Jejunum (tissue), 1 donor: ENCODE measurements around the gene CPT1A.

DNA sequence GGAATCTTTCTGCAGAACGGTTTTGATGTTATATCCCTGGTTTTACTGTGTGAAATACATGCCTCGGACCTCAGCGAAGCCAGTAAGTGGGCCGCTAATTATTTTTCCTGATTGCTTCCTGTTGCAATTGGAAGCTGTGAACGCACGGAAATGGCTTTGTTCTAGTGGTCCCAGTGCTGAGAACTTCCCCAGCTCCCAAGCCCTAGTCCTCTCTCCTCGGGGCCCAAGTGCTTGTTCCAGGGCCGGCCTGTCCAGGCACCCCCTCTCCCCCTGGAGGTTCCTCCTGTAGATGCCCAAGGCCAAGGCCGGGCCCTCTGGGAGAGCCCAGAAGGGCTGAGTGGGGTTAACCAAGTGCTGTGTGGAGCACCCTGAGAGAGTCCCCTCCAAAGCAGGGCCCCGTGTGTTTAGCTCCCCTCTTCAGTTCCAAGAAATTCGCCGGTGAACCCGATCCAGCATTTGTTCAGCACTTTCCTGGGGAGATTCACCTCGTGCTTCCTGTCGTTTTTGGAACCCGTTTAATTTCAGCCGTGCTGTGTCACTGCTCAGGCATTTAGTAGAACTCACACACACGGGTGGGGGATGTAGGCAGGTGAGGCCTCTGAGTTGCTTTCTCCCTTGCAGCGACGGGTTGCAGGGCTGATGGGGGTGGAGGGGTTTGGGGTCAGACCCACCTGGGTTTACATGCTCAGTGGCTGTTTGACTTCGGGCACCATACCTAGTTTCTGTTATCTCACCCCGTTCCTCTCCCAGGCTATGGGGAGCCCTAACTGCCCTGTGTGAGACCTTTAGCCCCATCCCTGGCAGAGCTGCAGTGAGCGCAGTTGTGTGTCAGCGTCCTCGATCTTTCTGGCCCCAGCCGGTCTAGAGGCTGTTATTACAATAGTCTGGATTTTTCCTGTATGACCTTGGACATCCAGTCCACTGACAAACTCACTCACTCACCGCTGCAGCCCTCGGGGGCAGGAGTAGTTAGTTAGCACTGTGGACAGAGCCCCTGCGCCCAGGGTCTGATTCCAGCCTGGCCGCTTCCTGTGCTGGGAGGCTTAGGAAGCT, 2.4 kb downstream of the LRP5 start:
- PRO-cap: bidirectional peak, plus-strand start at position 794 of the sequence, minus-strand start at position 848 of the sequence

GRCh38 chr11:68315503-68316012, 3.2 kb downstream of the LRP5 start:
- PRO-cap: no peak

DNA sequence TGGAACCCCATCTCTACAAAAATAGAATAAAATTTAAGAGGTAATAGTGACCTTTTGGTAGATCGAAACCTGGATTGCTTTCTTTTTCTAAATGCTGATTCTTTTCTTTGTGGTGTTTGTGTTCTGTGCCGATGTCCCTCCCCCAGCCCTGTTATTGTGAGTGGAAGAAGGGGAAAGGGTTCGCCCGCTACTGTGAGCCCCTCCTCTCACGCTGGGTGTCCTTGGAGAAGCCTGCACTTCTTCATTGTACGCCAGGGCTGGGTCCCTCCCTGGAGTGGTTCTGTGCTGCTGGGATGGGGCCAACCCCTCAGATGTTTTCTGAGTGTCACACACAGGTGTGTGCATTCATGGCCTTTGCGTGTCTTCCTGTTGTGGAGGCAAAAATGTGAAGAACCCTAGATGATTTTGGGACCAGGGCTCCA, 59.7 kb upstream of the PPP6R3 start:
- PRO-cap: no peak

GRCh38 chr11:68811618-68812309, 30.0 kb downstream of the CPT1A start:
- PRO-cap: no peak

- PRO-cap: bidirectional peak, plus-strand start at chr11:68839480, minus-strand start at chr11:68839335
These were observed 2.5 kb downstream of the CPT1A start for GRCh38 chr11:68838926-68839927.

- PRO-cap: bidirectional peak, plus-strand start at chr11:68842015, minus-strand start at chr11:68841916
These were observed at the start of gene CPT1A for GRCh38 chr11:68841499-68842237. TSS of gene CPT1A (minus strand) at chr11:68841916.

DNA sequence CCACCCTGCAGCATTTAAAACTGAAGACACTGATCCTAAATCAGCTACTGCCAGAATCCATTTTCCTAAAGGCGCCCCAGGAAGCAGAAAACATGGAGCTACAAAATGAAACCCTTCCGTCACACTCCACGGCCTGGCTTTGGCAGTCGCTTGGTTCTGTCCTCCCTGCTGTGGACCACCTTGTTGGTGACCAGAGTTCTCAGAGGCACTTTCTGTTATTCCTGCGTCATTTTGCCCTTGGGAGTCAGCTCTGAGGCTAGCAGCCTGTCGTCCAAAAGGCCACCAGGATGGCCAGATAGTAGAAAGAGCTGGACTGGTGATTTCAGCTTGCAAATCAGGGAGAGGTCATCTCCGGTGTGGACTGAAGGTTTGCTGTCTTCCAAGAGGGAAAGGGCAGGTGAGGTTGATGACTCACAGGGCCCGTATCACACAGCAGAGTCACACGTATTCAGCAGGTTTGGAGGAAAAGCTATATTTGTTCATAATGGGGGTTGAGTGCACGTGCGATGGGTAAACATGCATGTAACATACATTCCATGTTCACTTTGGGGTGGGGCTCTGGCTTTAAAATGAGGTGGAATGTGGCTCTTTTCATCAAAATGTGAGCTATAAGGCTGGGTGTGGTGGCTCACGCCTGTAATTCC, 25.7 kb downstream of the MRPL21 start:
- PRO-cap: no peak

GRCh38 chr11:68956229-68956524, 24.6 kb downstream of the MRGPRD start:
- PRO-cap: no peak

DNA sequence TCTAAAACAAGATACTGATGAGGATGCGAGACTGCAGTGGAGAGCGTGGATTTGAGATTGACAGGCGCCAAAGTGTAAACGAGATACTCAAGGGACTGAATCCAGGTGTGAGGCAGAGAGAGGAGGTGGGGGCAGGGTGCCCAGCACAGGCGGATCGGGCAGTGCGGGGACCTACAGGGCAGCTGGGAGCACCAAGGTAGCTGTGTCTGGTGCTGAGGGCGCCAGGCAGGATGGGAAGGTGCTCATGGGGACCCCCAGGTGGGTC, 12.6 kb downstream of the TPCN2 start:
- PRO-cap: no peak

GRCh38 chr11:69079042-69079747, 30.5 kb downstream of the TPCN2 start:
- PRO-cap: no peak

GRCh38 chr11:69138280-69138624, 17.5 kb upstream of the SMIM38 start:
- PRO-cap: no peak

GRCh38 chr11:69155090-69155801, 489 bp upstream of the SMIM38 start:
- PRO-cap: no peak

GRCh38 chr11:69348336-69348882, 54.5 kb downstream of the MYEOV start:
- PRO-cap: no peak

- PRO-cap: no peak
These were observed 59.8 kb downstream of the MYEOV start for GRCh38 chr11:69353445-69354398.

DNA sequence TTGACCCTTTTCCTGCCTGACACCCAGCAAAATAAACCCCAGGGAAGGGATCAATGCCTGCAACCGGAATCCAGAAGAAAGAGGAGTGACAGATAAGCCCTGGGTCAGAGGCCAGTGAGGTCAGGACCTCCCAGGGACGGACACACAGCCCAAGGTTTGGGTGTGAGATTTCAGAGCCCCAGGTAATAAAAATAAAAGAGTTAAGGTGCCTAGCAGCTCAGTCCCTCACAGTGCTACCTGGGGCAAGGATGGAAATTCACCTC, 133.5 kb downstream of the MYEOV start:
- PRO-cap: no peak

- PRO-cap: bidirectional peak, plus-strand start at chr11:69443627, minus-strand start at chr11:69443473
These were observed 149.1 kb downstream of the MYEOV start for GRCh38 chr11:69442735-69443709.

DNA sequence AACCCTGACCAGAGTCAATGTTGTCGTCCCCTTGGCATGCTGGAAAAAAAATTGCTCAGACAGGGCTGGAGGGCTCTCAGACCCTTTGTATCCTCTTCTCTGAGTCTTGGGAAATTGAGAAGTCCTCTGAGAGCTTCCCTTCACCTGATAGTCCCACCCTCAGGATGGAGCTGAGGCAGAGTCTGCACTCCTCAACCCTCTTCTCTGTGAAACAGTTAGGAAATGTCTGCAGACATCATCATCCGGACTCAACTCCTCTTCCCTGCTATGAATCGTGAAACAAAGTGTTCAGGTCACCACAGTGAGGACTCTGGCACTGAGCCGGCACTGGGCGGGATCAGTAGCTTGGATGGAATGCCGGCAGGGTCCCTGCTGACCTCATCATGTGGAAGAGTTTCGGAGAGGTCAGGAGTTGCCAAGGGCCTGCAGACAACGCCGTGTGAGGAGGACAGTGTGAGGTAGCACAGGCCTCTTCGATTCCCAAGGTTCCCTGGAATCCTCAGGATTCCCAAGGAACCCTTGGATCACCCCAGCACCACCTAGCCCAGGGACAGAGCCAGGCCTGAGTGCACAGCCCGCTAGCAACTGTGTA, 160.4 kb upstream of the CCND1 start:
- PRO-cap: no peak

DNA sequence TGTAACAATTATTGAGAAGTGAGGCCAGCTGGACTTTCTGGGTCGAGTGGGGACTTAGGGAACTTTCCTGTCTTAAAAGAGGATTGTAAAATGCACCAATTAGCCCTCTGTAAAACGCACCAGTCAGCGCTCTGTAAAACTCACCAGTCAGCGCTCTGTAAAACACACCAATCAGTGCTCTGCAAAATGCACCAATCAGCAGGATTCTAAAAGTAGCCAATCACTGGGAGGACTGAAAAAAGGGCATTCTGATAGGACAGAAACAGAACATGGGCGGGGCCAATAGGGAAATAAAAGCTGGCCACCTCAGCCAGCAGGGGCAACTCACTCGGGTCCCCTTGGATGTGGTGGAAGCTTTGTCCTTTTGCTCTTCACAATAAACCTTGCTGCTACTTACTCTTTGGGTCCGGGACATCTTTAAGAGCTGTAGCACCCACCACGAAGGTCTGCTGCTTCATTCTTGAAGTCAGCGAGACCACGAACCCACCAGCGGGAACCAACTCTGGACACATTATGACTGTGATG, 40.1 kb upstream of the FGF3 start:
- PRO-cap: no peak

GRCh38 chr11:69972260-69972823, 105.8 kb upstream of the ANO1 start:
- PRO-cap: no peak

GRCh38 chr11:70080589-70081130, 2.5 kb downstream of the ANO1 start:
- PRO-cap: no peak